AG10803 (cell line): ENCODE measurements around a stretch of chr12.

- RRBS: no CpG with 5 or more reads among the region's 6 CpGs
These were observed 30.4 kb downstream of the SOCS2 start for GRCh38 chr12:93602865-93603327.

DNA sequence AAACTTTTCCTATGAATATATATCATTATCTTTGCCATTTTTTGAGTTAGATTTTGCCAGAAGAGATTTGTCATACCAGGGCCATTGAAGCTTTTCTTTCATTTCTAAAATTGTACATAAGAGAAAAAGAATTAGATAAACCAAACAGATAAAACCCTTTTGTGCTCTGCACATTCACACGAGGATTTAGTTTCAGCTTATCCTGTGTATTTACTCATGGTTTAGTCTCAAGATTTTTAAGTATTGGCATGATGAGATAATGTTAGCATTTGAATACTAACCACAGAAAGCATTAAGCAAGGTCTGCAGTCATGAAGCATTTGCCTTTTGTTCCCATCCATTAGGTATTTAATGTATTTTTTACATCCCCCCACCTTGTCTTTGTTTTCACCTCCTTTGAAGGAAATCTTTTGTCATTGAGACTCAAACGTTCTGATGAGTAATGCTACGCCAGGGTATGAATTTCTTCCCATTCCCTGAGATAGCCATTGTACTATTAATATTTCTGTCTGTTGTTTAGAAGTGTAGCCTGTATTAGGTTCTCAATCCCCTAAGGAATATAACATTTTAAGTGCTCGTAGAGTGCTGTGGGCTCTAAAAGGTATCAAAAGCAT, 22.1 kb downstream of the CRADD start:
- RRBS: no CpG with 5 or more reads among the region's 4 CpGs

GRCh38 chr12:93743061-93743890, 66.1 kb downstream of the CRADD start:
- RRBS: no CpG with 5 or more reads among the region's 11 CpGs

DNA sequence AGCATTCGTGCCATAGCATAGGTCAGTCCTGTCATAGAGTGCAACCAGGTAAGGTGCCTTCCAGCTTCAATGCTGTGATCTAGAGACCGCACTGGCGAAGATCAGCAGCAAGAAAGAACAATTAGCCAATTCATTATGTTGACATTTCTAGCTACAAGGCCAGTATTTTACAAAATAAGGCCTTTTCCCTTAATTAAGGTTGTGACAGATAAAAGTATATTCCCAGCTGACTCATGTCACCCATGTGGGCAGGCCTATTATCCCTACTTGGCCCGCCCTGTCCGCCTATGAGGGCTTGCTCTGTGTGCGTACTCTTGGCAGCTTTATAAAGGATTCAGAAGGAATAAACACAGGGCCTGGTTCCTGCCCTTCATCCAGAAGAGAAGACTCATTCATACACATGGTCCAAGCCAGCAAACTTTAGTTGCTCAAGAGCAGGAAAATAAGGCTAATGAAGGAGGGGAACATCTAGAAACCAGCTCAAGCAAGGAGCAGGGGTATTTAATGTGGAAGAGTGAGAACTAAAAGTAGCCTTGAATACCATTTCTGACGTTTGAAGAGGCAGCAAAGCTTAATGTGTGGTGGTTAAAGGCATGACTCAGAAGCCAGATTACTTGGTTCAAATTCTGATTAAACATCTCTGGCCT, 141.8 kb downstream of the CRADD start:
- RRBS: no CpG with 5 or more reads among the region's 7 CpGs

DNA sequence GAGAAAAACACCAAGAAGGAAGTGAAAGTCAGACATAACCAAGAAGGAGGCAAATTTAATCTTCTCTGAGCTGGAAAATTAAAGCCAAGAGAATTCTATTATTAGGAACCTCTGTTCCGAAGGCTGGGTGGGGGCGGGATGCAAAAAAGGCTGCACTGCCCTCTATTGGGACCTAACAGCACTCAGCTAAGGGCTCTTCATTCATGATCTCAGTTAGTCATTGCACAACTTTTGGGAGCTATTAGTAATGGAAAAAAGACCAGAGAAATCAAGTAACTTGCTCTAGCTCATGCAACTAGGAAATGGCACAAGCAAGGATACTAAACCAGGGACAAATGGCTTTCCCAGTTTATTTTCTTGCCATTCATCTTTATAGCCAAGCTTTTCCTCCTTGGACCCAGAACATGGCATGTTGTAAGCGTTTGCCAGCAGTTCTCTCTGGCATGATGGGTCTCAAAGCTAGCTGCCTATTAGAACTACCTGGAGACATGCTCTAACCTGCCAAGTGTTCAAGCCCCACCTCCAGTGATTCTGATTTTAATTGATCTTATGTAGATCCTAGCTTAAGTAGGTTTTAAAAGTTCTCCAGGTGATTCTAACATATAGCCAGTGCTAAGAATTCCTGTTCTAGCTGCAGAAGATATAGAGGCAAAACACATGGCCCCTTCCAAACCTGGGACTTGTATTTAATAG, 72.9 kb upstream of the PLXNC1 start:
- RRBS: no CpG with 5 or more reads among the region's 3 CpGs

DNA sequence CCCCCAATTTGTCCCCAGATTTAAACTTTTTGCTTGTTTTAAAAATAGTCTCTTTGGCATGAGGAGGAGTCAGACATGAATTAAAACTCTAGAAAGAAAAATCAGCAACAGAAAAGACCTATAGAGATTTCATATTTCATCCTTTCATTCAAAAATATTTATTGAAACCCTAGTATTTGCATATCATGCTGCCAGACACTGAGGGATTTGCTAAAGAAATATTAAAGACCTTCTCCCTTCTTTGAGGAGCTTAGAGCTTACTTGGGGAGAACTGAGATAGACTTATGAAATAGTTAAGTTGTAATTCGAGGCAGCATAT, 59.0 kb downstream of the PLXNC1 start:
- RRBS: no CpG with 5 or more reads among the region's 1 CpG

DNA sequence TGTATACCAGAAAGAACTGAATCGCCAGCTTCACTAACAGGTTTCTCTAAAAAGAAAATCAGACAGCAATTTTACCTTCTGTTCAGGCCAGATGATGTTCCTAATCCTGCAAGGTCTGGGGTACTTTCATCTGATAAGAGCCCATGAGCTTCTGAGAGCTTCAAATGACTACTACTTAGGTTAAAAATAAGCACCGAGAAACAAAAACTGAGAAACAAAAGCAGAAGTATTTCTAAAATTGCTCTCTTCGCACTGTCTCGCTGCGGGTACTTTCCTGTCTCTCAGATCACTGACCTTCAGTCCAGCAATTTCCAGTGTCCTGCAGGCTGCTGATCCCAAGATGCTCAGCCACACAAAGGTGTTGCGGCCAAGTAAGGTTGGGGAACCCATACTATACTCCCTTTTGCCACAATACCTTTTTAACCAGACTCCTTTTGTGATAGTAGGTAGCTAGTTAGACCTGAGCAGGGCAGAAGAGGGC, 167.7 kb upstream of the TMCC3 start:
- RRBS: no CpG with 5 or more reads among the region's 6 CpGs

GRCh38 chr12:95454756-95455165, 19.2 kb upstream of the METAP2 start:
- RRBS: no CpG with 5 or more reads among the region's 6 CpGs

DNA sequence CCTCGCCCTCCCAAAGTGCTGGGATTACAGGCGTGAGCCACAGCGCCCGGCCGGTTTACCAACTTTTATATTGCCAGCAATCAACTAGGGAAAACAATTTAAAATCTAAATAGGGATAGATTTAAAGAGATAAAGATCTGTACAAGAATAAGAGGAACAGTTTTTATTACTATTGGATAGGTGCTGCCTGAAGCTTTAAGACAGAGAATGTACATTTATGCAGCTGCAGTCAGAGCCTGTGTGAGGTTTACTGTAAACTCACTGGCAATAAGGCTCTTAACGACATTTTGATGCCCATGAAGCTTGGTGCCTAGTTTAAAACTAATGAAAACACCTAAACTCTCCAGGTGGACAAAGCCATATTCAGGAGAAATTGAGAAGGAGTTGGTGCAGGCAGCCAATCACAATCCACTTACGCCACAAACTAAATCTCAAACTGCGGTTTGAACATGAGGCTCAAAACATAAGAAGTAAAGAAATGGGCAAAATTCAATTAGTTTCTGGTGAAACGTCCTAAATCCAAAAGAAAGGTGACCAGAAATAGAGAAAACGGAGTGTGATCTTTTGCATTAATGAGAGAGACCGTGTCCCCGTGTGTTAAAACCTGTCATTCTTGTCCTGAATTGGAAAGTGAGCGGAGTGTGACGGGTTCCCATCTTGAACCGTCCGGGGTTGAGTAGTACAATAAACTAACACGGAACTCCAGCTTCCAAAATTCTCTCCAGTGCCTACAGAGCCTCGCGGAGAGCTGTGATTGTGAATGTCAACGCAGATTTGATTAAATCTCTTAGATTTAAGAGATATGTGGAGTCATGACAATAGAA, 835 bp upstream of the METAP2 start:
- RRBS: no CpG with 5 or more reads among the region's 20 CpGs

DNA sequence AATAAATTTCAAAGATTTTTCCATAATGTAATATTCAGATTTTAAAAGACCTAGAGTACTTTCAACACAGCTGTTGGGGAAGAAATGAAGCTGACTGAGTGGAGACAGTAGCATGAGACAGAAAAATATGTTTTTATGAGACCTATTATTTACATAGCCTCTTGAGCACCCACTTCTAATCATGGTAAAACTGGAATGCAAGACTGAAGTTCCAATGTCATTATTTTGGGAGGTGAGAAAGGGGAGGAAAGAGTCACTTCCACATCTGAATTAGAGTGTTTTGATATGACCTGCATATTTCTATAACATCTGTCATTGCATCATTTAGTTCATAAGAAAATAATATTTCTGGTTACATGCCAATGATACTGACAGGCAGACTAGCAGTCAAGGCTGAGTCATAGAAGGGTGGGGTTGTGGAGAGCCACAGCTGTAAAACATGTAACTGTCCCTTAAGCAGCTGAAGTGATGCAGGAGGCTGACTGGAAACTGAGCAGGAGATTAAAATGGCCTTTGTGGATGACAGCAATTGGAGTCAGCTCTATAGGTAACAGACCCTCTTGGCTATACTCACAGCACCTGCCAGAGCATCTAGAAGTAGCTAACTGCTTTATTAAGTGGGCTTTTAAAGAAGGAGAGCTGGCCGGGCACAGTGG, 26.7 kb downstream of the NTN4 start:
- RRBS: no CpG with 5 or more reads among the region's 1 CpG

DNA sequence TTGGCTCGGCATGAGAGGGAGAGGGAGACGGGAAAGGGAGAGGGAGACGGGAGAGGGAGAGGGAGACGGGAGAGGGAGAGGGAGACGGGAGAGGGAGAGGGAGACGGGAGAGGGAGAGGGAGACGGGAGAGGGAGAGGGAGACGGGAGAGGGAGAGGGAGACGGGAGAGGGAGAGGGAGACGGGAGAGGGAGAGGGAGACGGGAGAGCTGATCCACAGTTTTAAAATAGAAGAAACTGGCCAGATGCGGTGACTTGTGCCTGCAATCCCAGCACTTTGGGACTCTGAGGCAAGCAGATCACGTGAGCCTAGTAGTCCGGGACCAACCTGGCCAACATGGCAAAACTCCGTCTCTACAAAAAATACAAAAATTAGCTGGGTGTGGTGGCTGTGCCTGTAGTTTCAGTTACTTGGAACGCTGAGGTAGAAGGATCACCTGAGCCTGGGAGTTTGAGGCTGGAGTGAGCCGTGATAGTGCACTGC, 16.4 kb upstream of the SNRPF start:
- RRBS: no CpG with 5 or more reads among the region's 17 CpGs

DNA sequence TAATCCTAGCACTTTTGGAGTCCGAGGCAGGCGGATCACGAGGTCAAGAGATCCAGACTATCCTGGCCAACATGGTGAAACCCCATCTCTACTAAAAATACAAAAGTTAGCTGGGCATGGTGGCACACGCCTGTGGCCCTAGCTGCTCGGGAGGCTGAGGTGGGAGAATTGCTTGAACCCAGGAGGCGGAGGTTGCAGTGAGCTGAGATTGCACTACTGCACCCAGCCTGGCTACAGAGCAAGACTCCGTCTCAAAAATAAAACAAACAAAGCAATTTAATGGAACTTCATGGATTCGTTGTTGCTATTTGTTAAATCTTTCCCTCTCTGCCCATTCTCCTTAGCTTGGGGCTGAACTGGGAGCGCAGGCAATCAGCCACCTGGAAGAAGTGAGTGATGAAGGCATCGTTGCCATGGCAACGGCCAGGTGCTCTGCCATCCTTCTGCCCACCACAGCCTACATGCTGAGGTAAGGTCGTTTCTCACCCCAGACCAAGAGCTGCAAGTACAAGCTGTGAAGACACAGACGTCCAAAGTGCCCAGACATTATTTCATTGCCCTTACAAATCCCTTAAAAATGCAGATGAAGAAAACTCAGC, 19.0 kb downstream of the AMDHD1 start:
- RRBS: no CpG with 5 or more reads among the region's 13 CpGs

- RRBS: no CpG with 5 or more reads among the region's 6 CpGs
These were observed 23.5 kb downstream of the AMDHD1 start for GRCh38 chr12:95966645-95967061.

DNA sequence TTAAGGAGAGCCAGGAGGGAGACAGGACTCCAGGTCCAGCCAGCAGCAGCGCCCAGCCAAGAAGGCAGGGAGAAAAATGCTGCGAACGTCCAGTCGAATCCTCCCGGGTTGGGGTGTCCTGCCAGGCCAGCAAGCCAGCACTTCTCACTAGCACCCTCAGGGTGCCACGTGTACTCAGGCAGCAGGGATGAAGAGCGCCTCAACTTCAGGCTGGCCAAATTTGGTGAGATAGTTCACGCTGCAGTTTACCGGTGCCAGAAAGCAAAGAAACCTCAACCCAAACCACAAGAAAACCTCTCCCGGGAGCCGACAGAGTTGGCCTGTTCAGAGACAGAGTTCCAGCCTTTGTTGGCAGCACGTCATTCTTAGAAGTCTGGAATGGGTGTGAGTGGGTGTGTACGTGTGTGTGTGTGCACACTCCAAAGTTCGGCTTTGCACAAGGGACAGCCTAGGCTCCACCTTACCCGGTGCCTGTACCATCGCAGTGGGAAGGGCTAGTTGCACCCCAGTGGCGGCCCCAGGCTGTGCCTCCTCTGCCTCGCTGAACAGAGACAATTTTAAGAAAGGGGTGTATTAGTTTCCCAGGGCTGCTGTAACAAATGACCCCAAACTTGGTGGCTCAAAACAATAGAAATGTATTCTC, 42.1 kb downstream of the ELK3 start:
- RRBS: no CpG with 5 or more reads among the region's 18 CpGs

DNA sequence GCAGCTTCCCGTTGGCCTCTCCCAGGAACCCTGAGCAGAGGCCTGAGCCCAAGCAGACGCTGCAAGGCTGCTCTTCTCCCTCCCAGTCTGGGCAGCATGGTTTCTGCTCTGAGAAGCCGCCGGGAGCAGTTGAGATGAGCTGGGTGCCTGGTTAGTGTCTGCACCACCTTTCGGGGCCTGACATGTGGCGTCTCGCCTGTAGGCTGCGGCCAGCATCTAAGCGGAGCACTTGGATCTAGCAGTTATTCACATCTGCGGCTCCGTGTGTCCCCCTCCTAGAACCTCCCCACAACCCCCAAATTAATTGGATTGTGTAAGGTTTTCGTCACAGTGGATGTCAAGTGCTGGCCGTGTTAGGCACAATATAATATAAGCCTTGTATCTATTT, 45.5 kb downstream of the ELK3 start:
- RRBS: no CpG with 5 or more reads among the region's 13 CpGs

- RRBS: no CpG with 5 or more reads among the region's 18 CpGs
These were observed 60.9 kb downstream of the ELK3 start for GRCh38 chr12:96254718-96255783.

GRCh38 chr12:96309129-96309657, 91.0 kb downstream of the CDK17 start:
- RRBS: no CpG with 5 or more reads among the region's 3 CpGs

GRCh38 chr12:96313137-96313689, 87.0 kb downstream of the CDK17 start:
- RRBS: no CpG with 5 or more reads among the region's 4 CpGs

GRCh38 chr12:96445578-96446266, 43.7 kb upstream of the CFAP54 start:
- RRBS: no CpG with 5 or more reads among the region's 4 CpGs